ENCODE measurements around the gene MIA2.

GRCh38 chr14:36662498-36663215 lies 997 bp downstream of the PAX9 start:
- RRBS: 0% methylated on average over 1 of the region's 55 CpGs

- RRBS: no CpG with 5 or more reads among the region's 3 CpGs
Observed at GRCh38 chr14:36683405-36683749, 21.7 kb downstream of the PAX9 start.

- RRBS: no CpG with 5 or more reads among the region's 2 CpGs
Observed at GRCh38 chr14:37596827-37597194, 1.4 kb downstream of the TTC6 start.

DNA sequence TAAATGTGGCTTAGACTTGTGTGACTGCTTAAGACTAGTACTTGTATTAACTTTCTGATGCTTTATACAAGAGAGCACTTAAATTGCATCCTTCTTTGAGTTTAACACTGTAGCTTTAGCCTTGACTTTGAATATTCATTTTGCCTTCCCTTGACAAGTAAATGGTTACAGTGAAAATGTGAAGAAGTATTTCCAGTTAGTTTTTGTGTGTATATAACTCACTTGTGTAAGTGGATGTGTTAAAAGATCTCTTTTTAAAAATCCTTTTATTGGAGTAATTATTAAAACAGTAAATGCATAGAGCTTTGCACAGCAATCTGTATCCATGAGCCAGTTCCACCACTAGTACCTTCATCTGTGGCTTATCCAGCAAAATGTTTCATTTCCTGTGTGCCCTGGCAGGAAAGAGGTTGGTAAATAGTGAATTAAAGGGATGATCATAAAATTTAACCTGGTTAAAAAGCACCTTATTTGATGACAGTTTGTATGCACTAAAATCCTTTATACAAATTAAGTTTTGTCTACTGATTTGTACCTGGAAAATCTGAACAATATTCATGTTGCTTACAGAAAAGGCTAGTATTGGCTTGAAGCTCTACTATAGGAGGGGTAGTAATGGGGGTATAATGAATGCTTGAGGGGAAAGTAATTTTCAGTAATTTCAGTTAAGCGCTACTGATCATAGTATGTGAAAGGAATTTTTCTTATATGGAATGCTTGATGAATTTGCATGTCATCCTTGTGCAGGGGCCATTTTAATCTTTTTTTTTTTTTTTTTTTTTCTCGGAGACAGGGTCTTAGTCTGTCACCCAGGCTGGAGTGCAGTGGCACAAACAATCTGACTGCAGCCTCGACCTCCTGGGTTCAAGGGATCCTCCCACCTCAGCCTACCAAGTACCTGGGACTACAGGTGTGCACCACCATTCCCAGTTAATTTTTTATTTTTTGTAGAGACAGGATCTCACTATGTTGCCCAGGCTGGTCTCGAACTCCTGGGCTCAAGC lies 8.2 kb downstream of the PNN start:
- RRBS: no CpG with 5 or more reads among the region's 4 CpGs

- RRBS: no CpG with 5 or more reads among the region's 2 CpGs
Observed at GRCh38 chr14:39184831-39185681, 10.0 kb downstream of the PNN start.

DNA sequence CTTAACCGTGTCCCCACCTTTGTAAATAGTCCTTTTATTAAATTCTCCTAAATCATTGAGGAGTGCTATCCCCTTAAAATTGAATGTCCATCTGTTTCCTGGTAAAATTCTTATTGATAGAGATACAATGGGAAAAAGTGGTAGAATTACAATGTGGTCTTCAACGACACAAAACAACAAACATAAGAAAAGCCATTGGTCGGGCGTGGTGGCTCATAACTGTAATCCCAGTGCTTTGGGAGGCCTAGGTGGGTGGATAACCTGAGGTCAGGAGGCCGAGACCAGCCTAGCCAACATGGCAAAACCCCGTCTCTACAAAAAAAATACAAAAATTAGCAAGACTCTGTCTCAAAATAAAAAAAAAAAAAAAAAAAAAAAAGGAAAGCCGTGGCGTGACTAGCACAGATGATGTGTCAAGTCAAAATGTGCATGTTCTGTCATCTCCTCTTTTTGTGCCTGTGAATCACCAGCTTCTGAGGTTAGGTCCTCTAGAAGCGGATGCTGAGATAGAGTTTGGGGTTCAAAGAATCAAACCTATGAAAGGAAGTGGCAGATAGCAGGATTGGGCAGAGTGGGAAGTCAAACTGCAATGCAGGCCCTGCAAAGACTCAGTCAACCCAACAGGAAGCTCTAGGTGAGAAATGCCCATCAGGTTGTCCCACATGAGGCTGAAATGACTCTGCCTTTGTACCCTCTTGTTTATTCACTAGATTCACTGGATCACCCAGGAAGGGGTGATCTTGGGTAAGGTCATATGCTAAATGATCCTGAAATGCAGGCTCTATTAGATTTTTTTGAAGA lies 4.7 kb upstream of the MIA2 start:
- RRBS: no CpG with 5 or more reads among the region's 9 CpGs

DNA sequence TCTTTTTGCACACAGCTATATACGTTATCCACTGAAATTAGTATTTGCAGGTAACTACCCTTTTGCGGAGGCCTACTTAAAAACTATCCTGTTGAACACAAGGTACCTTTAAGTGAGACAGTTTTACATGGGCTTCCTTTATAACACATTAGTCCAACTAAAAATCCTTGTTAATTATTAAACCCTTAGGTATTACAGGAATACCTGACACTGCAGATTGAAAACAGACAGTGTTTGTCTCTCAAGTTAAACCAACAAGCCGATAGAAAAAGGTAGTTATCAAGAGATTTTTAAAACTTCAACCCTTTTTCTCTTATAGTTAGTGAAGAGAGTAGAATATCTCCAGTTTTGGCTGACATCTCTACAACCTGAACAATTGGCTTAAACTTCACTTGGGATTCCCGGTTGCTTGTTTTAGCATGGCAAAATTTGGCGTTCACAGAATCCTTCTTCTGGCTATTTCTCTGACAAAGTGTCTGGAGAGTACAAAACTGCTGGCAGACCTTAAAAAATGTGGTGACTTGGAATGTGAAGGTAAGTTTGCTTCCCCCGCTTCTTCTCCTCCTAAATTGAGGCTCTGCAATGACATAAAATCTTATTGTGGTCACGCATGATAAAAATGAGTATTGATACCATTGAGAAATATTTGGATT lies at the start of gene MIA2:
MIA2 (plus strand) TSS at position 220 of the 653 bp plus-strand sequence.
- RRBS: no CpG with 5 or more reads among the region's 7 CpGs

DNA sequence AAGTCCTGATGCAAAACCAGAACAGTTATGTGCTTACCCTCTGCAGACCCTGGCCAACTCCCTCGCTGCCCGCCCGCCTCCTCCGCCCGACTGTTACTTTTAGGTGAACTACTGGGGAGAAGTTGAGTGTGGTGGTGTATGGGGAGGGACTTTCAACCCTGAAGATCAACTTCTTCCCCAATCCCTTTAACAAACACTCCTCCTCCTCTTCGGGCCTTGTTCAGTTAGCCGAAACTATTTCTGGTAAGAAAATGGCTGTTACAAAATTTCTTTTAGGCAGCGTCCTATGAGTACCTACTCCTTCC lies 1.4 kb downstream of the FBXO33 start:
- RRBS: no CpG with 5 or more reads among the region's 8 CpGs

- RRBS: no CpG with 5 or more reads among the region's 3 CpGs
Observed at GRCh38 chr14:40737086-40737347, 869.7 kb upstream of the LRFN5 start.

GRCh38 chr14:40954154-40955186 lies 652.2 kb upstream of the LRFN5 start:
- RRBS: no CpG with 5 or more reads among the region's 39 CpGs

DNA sequence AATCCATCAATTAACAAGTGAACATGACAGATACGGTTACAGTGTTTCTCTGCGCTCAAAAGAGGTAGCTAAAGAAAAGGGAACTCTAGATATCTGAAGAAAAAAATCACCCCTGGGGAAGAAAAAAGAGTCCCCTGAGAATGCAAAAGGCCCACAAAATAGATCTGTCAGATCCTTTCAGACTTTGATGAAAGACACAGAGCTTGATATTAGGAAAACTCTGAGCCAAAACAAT lies 422.0 kb downstream of the LRFN5 start:
- RRBS: no CpG with 5 or more reads among the region's 2 CpGs

DNA sequence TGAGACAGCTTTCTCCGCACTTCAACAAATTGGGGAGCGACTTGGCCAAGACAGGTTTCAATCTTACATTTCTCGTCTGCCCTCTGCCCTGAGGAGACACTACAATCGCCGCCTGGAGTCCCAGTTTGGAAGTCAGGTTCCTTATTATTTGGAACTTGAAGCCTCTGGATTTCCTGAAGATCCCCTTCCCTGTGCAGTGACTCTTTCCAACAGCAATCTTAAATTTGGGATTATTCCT lies 1.2 kb downstream of the TOGARAM1 start:
- RRBS: no CpG with 5 or more reads among the region's 5 CpGs

GRCh38 chr14:45241911-45243049 lies 10.7 kb downstream of the MIS18BP1 start:
- RRBS: no CpG with 5 or more reads among the region's 10 CpGs

DNA sequence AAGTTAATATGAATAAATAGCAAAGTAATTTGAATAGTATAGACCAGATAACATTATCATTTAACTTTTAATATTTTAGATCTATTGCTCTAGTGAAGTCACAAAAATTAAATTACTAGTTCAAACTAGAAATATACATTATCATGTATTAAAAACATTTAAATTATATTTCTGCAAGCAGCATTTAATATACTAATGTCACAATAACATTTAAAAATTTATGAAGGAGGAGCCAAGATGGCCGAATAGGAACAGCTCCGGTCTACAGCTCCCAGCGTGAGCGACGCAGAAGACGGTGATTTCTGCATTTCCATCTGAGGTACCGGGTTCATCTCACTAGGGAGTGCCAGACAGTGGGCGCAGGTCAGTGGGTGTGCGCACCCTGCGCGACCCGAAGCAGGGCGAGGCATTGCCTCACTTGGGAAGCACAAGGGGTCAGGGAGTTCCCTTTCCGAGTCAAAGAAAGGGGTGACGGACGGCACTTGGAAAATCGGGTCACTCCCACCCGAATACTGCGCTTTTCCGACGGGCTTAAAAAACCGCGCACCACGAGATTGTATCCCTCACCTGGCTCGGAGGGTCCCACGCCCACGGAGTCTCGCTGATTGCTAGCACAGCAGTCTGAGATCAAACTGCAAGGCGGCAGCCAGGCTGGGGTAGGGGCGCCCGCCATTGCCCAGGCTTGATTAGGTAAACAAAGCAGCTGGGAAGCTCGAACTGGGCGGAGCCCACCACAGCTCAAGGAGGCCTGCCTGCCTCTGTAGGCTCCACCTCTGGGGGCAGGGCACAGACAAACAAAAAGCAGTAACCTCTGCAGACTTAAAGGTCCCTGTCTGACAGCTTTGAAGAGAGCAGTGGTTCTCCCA lies 225.8 kb upstream of the MDGA2 start:
- RRBS: no CpG with 5 or more reads among the region's 33 CpGs

GRCh38 chr14:48260253-48261217 lies 585.1 kb upstream of the MDGA2 start:
- RRBS: no CpG with 5 or more reads among the region's 11 CpGs

GRCh38 chr14:48267658-48268358 lies 592.4 kb upstream of the MDGA2 start:
- RRBS: no CpG with 5 or more reads among the region's 12 CpGs

GRCh38 chr14:48771752-48772294 lies 814.4 kb downstream of the RPS29 start:
- RRBS: no CpG with 5 or more reads among the region's 1 CpG

- RRBS: no CpG with 5 or more reads among the region's 9 CpGs
Observed at GRCh38 chr14:49582574-49583417, 3.4 kb downstream of the RPS29 start.

DNA sequence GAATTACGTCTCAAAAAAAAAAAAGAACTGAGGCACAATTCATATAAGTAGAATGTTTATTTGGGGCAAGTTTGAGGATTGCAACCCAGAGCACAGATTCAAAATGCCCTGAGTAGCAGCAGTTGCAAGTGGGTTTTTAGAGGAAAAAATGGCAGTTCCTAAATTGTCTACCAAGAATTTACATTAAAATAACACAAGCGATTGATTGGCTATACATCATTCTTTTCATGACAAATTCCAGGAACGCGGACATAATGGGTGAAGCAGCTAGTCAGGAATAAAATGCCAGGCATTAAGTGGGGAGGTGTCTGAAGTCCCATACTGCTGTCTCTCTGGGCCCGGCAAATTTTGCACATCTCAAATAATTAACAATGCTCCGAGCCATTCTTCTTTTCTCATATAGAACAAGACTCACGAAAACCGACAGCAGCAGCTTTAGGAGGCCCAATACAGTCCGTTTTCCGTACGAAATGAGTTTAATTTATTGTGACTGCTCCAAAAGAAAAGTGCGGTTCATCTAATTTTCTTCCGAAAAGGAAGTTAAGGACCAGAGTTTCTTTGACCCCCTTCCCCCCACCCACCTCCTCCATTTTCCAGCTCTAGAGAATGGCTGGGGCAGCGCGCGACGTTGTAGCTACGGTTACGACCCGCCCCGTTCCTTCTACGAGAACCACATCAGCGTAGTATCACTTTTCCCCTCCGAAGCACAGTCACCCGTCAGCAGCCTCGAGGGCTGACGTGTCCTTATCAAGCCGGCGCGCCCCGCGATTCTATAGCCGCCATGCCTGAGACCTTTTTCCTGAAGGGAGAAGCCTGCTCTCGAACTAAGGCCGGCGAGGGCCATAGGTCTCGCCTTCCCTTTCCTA lies 574 bp downstream of the RPL36AL start:
- RRBS: under 1% methylated on average over 8 of the region's 37 CpGs